Measurements from ENCODE around the genes NDP and EFHC2.

DNA sequence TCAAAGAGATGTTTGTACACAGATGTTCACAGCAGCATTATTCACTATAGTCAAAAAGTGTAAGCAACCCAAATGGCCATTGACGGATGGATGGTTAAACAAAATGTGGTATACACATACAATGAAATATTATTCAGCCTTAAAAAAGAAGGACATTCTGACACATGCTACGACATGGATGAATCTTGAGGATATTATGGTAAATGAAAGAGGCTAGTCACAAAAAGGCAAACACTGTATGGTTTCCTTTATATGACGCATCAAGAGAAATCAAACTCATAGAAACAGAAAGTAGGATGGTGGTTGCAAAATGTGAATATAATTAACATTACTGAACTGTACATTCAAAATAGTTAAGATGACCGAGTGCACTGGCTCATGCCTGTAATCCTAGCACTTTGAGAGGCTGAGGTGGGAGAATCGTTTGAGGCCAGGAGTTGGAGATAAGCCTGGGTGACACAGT, 9.5 kb upstream of the CASK start:
- PRO-cap, 3 experiments: no peak in any of the 3 experiments
- RAMPAGE, long total RNA: no peak

DNA sequence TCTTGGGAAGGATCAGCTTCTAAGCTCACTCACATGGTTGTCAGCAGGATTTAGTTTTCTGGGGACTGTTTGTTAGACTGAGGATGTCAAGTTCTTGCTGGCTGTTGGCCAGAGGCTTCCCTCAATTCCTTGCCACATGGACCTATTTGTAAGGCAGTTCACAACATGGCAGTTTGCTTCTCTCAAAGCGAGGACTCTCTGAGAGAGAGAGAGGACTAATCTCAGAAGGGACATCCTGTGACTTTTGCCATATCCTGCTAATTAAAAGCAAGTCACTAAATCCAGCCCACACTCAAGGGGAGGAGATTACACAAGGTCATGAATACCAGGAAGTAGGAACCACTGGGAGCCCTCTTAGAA, 38.3 kb downstream of the PPP1R2C start:
- PRO-cap, 3 experiments: no peak in any of the 3 experiments
- RAMPAGE, long total RNA: no peak

DNA sequence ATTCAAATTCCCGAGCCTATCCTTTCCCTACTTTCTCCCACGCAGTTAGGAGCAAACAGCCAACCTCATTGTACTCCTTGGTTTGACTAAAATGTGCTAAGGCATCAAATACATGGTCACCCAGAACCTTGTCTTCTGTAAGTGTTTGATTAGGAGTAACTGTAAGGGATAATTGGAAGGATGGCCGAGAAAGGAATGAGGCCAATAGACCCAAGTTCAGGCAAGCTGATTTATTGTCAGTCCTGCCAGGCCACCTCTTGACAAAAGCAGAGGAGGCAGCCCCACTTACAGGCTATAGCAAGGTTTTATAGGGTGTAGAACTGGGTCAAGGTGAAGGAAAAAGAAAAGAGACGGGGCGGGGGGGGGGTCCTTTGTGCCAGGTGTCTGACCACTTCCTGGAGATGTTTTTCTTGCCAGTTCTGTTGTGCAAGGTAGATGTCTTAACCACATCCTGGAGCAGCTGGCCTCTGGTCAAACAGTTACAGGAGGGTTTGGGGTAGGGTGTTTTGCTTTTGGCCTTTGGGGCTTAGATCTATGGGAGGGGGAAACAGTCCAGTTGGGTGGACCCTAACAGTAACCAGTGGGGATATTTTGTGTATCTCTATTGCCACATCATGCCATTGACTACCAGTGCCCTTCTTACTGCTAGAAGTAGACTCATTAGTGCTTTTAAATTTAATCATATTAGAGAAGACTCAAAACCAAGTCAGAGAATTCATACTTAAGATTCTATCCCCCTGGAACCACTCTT, 165.6 kb upstream of the PPP1R2C start:
- PRO-cap, 3 experiments: no peak in any of the 3 experiments
- RAMPAGE, long total RNA: no peak

GRCh38 chrX:43654531-43655182, 1.4 kb upstream of the MAOA start:
- PRO-cap, 3 experiments: peak in 3 of 3 experiments; most common plus-strand start chrX:43655006 (in 3)
- RAMPAGE, long total RNA: no peak

DNA sequence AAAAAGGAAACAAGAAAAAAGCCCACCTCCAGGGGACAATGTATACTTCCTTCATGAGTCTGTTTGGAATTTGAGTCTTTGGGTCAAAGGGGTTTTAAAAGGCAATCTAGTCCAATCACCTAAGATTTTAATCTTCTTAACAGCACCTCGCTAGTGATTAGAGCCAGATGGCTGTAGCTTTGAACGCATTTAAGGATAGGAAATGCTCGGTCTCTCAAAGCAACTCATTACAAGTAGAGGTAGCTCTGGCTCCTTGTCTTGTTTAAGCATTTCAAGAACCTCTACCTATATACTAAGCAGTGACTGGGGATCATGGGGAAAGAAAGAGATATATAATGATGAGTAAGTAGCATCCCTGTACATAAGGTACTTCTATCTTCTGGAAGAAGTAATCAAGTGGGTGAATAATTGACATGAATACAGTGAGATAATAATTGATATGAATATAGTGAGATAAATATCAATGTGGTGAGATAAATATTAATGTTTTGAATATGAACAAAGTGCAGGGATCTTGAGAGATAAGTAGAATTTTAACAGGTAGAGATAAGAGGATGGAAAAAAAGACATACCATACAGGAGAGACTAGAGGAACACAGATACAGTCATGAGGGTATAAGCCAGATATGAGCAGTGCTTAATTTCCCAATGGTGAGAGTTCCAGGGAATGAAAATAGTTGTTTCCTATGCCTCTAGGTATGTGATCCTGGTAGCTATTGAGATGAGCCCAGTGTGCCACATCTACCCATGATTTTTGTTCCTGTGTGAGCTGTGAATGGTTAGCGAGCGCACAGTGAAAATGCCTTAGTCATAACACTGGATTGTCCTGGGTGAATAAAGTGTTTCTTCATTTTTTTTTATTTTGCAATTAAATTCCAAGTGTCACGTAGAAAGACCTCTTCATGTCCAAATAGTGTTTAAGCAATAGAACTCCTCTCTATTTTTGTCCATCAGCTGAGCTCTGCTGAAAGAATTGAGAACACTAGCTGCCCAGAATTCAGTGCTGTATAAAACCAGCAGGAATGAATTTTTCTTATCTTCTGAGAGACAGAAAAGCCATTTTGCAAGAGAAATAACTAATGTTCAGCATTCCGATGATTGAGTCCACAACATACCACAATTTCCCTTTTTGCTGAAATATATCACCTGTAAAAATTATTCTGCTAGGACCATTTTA, 5.2 kb downstream of the MAOA start:
- PRO-cap, 3 experiments: no peak in any of the 3 experiments
- RAMPAGE, long total RNA: no peak

DNA sequence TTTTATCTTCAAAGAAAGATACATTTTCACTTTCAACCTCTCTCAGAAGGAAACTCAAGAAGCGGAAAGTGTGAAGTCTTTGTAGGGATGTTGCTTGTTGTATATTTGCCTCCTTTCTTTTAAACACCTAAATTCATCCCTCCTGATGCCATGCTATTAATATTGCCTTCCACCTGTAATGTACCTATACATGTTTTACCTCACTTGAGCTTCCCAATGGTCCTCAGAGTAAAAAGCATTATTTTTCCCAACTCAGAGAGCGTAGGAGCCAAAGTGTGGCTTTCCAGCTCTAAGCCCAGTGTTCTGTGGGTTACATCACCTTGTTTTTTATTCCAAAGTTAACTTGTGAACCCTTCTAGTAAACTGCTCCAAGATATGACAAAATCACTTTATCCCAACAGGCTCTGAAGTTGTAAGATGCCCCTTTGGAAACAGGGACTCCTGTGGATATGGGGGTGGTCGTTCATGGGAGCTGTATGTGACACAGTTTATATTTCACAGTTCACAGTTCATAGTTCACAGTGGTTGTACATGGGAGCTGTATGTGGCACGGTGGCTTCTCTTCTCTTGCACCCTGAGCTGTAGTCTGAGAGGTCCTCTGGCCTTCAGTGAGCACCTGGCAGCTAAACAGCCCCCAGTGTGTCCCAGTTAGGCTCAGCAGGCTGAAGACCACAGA, 44.0 kb downstream of the MAOA start:
- PRO-cap, 3 experiments: no peak in any of the 3 experiments
- RAMPAGE, long total RNA: no peak

DNA sequence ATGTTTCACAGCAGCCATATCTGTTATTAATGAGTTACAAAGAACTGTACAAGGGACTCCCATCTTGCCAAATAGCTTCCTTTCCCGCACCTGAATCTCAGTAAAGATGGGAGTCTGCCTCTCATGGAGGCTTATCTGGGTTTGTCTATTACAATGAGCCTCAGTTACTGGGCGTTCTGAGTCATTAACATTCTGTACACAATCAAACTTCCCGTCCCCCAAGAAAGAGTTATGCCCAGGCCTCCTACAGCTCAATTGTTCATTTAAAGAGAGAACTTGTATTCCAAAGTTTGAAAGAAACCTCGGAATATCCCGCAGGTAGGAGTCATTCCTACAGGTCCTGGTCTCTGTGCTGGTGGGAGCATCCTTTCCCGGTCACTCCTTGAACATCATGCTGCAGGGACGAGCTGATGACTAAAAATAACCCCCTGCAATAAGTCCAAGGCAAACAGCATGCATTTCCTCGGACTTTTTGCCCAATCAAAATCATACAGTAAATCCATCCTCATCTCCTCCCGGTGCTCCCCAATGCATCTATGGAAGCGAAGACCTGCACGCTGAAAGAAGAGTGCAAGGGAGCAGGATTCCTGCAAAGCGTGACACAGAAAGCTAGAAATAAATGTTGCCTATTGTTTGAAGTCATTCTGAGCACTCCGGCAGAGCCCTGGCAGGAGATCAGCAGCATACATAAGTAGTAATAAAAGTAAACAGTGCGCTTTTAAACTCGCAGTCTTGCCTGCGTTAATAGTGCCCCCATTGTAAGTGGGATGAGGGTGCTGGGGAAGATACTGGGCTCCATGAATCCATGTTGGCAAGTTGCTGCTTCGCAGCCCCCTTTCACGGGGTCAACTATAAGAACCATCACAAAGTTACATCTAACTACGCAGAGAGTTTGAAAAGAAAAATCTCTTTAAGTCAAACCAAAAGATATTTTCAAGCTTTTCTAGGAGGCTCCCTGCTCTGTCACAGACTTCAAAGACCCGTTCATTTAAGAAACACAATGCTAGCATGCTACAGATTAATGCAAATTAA, 722 bp downstream of the NDP start:
- PRO-cap, 3 experiments: peak in 3 of 3 experiments; most common plus-strand start position 528 of the sequence (in 2); most common minus-strand start position 396 of the sequence (in 3)
- RAMPAGE, long total RNA: no peak

- PRO-cap, 3 experiments: peak in 1 of 3 experiments; most common plus-strand start chrX:43973581 (in 1); most common minus-strand start chrX:43973390 (in 1)
- RAMPAGE, long total RNA: no peak
Measured at GRCh38 chrX:43973184-43973737, at the start of gene NDP. NDP (minus strand) TSS chrX:43973390.

- PRO-cap, 3 experiments: no peak in any of the 3 experiments
- RAMPAGE, long total RNA: no peak
Measured at GRCh38 chrX:44343112-44344040, at the start of gene EFHC2. EFHC2 (minus strand) TSS chrX:44343672.

- PRO-cap, 3 experiments: peak in 1 of 3 experiments; most common plus-strand start chrX:44871291 (in 1)
- RAMPAGE, long total RNA: no peak
Measured at GRCh38 chrX:44871044-44871522, 1.9 kb upstream of the KDM6A start.

- PRO-cap, 3 experiments: no peak in any of the 3 experiments
- RAMPAGE, long total RNA: no peak
Measured at GRCh38 chrX:44915242-44915698, 42.3 kb downstream of the KDM6A start.

DNA sequence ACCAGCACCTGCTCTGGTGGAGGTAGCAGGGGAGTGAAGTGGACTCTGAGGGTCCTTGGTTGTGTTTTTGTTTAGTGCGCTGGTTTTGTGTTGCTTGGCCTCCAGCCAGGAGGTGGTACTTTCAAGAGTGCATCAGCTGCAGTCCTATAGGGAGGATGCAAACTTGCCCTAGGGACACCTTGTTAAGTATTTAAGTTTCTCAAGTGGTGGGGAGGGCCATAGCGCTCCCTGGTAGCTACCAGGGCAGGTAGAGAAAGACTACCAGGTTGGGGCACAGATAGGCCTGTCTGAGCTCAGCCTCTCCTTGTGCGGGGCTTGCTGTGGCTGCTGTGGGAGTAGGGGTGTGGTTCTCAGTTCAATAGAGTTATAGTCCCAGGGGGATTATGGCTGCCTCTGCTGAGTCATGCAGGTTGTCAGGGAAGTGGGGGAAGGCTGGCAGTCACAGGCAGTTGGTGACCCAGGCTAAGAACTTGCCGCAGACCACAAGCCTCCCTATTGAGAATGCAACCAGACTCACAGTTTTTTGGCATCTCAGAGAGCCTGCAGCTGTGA, 267.0 kb upstream of the KRBOX4 start:
- PRO-cap, 3 experiments: no peak in any of the 3 experiments
- RAMPAGE, long total RNA: no peak

- PRO-cap, 3 experiments: no peak in any of the 3 experiments
- RAMPAGE, long total RNA: no peak
Measured at GRCh38 chrX:46244126-46244362, 203.1 kb upstream of the KRBOX4 start.

GRCh38 chrX:46325155-46325969, 121.7 kb upstream of the KRBOX4 start:
- PRO-cap, 3 experiments: no peak in any of the 3 experiments
- RAMPAGE, long total RNA: no peak

GRCh38 chrX:46371127-46371354, 76.1 kb upstream of the KRBOX4 start:
- PRO-cap, 3 experiments: no peak in any of the 3 experiments
- RAMPAGE, long total RNA: no peak

GRCh38 chrX:46575848-46576874, 2.6 kb downstream of the CHST7 start:
- PRO-cap, 3 experiments: no peak in any of the 3 experiments
- RAMPAGE, long total RNA: no peak

DNA sequence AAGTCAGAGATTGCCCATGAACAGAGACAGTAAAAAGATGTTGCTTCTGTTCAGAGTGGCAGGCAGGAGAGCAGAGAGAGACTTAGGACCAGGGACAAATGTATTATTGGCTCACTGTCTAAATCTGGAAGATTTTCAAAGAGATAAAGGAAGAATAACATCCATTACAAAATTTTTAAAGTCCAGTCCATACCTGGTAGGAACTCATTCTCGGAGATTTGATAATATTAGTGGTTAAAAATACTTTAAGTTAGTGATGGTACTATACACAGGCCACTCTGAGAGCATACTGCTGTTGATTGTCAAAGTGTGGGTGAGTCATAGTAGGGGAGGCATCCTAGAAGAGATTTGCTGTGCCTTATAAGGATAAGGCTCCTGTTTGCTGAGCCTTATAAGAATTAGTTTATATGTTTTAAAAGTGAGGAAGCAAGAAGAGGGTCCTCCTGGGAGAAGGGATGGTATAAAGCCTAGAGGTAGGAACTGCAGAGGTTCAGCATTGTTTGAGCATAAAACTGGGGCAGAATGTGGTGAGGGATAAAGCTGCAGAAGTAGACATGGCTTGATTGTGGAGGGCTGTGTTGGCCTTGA, 53.1 kb downstream of the JADE3 start:
- PRO-cap, 3 experiments: no peak in any of the 3 experiments
- RAMPAGE, long total RNA: no peak

DNA sequence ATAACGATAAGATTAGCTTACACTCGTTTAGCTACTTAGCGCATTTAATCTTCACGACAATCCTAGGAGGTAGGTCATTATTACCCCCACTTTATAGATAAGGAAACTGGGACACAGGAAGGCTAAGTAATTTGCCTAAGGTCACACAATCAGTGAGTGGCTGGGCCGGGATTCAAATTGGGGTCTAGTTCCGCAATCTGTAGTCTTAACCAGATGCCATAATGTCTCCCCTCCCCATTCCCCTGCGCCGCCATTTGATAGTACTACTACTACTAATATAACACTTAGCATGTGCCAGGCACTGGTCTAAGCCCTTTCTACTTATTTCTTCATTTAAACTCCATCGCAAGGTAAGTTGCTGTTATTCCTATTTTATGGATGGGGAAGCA, 1.6 kb upstream of the UBA1 start:
- PRO-cap, 3 experiments: no peak in any of the 3 experiments
- RAMPAGE, long total RNA: no peak

- PRO-cap, 3 experiments: peak in 3 of 3 experiments; most common minus-strand start chrX:47217891 (in 2)
- RAMPAGE, long total RNA: no peak
Measured at GRCh38 chrX:47217400-47218001, 980 bp upstream of the CDK16 start.

DNA sequence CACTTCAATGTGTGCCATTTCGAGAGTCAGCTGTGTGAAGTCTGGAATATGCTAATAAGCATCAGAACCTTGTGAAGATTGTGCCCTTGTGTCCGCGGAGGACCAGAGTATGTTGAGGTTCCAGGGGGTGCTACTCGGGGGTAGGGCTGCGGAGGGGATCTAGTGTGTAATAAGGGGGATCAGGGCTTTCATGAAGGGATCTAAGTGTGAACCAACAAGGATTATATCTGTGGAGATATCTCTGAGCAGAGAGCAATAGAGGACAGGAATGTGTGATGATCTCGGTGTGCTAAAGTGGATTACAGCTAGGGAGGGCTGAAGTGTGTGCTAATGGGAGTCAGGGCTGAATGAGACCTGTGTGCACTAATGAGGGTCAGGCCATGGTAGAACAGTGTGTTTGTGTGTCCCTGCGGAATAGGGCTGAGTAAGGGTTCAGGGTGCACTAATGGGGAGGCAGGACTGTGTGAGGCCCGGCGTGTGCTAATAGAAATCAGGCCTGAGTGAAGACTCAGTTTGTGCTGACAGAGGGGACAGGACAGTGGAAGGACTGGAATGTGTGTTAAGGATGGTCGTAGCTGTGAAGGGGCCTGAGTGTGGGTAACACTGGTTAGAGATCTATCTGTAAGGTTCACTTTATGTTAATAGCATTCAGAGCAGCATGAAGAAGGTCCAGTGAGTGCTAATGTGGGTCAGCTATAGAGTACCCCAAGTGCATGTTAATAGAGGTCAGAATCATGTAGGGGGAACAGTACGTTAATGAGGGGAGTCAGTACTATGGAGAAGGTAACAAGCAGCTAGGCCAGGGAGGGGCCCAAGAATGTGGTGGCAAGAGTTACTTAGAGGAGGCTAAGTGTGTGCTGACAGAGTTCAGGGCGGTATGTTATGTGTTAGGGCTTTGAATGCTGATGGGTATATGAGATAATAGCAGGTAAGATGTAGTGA, 1.9 kb downstream of the CDK16 start:
- PRO-cap, 3 experiments: no peak in any of the 3 experiments
- RAMPAGE, long total RNA: no peak